Stomach (tissue), 7 donors: ENCODE data around the genes MCTP2 and ARRDC4.

GRCh38 chr15:93037241-93038100 lies 51.5 kb downstream of the RGMA start:
- PRO-cap: no peak
- RAMPAGE, long total RNA, 5 experiments: no peak in any of the 5 experiments
- RRBS: no CpG with 5 or more reads among the region's 21 CpGs

DNA sequence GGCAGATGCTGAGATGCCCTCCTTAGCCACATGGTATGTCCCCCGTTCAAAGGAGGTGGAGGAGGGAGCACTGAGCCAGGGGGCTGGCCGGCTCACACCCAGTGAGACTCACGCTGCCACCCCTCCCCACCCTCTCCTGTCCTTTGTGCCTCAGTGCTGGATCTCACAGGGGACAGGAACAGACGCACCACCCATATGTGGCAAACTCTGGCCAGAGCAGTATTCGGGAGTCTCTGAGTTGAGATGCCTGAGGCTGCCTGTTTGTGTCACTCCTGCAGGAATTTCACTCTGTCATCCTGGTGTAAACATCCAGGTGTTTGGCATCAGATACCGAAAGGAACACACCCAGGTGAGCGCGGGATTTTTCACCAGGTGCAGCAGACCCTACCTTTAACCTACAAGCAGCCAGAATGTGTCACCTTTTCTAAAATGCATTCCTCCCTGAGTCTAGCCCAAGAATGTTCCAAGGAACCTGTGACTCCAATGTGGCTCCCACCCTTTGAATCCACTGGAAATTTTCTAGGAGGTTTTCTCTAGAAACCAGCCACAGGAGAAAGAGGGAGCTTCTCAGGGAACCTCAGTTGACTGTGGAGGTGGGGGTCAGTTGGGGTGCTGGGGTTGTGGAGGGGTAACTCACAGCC lies 25.6 kb downstream of the RGMA start:
- PRO-cap: no peak
- RAMPAGE, long total RNA, 5 experiments: no peak in any of the 5 experiments
- RRBS: no CpG with 5 or more reads among the region's 8 CpGs

DNA sequence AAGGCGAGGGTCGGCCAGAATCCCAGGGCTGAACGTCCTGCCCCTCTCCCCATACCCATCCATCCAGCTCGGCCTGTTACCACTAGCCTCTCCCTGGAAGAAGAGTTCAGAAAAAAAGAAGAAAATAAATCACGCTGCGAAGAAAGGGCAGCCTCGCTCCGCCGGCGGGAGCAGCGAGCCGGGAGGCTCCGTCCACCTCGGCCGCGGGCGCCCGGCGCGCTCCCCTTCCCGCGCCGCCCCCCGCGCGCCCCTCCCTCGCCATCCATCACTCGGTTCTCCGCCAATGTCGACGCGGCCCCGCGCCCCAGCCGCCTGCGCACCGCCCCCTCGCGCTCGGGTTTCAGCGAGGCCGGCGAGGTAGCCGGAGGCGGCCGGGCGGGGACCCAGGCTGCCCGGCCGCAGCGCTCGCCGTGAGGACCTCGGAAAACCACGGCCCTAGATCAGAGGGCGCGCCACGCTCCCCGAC lies 16.0 kb downstream of the RGMA start:
- PRO-cap: bidirectional peak, plus-strand start at position 364 of the sequence, minus-strand start at position 205 of the sequence
- RAMPAGE, long total RNA, 5 experiments: start-site peak on the minus strand in 4 of 5 experiments, centred at positions 80 to 208 of the sequence, 16 to 177 reads per replicate
- RRBS: no CpG with 5 or more reads among the region's 58 CpGs

DNA sequence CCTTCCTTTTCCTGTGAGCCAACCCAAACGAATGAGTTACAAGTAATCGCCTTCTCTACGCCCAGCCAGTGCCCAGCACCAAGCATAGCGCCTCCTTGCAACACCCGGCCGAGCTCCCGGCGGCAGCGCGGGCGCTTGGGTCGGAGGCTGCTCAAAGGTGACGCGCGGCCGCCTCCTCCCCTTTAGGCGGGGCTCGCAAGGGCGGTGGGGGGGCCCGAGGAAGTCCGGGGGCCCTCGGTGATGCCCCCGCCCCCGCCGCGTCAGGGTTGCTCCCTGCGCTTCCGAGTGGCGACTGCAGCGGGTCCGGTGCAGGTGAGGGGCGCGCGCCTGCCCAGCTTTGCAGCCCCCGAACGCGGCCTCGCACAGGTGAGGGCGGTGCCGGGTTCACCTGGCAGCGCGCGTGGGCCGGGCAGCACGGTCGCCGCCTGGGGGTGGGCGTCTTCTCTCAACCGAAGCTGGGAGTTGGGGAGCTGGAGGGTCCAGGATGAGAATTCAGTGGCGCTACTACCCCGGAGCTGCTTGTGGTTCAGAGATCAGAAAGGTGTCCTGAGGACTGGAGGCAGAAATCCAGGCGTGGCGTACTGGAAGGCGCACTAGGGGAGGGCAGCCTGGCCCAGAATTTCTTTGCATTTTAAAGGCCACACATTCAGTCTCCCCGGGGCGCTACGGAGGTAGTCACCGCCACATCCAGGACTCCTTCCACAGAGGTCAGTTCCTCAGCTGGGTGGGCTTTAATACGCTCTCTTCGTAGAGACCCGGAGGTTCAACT lies at the start of gene MCTP2:
Gene MCTP2, plus strand, starts transcription at position 263 of the 769 bp plus-strand sequence.
- PRO-cap: bidirectional peak, plus-strand start at position 297 of the sequence, minus-strand start at position 115 of the sequence
- RAMPAGE, long total RNA, 5 experiments: start-site peak on the plus strand in 4 of 5 experiments, centred at positions 261 to 275 of the sequence, 45 to 345 reads per replicate
- RRBS: 2% methylated on average over 43 of the region's 61 CpGs

GRCh38 chr15:94255441-94255848 lies 24.1 kb downstream of the MCTP2 start:
- PRO-cap: no peak
- RAMPAGE, long total RNA, 5 experiments: start-site peak on the plus strand in 1 of 5 experiments, at chr15:94255555-94255611 at its widest, 5 reads per replicate
- RRBS: no CpG with 5 or more reads among the region's 5 CpGs

GRCh38 chr15:94406427-94407159 lies 175.2 kb downstream of the MCTP2 start:
- PRO-cap: no peak
- RAMPAGE, long total RNA, 5 experiments: start-site peak on the plus strand in 1 of 5 experiments, at chr15:94406356-94406605 at its widest, 19 reads per replicate
- RRBS: no CpG with 5 or more reads among the region's 2 CpGs

DNA sequence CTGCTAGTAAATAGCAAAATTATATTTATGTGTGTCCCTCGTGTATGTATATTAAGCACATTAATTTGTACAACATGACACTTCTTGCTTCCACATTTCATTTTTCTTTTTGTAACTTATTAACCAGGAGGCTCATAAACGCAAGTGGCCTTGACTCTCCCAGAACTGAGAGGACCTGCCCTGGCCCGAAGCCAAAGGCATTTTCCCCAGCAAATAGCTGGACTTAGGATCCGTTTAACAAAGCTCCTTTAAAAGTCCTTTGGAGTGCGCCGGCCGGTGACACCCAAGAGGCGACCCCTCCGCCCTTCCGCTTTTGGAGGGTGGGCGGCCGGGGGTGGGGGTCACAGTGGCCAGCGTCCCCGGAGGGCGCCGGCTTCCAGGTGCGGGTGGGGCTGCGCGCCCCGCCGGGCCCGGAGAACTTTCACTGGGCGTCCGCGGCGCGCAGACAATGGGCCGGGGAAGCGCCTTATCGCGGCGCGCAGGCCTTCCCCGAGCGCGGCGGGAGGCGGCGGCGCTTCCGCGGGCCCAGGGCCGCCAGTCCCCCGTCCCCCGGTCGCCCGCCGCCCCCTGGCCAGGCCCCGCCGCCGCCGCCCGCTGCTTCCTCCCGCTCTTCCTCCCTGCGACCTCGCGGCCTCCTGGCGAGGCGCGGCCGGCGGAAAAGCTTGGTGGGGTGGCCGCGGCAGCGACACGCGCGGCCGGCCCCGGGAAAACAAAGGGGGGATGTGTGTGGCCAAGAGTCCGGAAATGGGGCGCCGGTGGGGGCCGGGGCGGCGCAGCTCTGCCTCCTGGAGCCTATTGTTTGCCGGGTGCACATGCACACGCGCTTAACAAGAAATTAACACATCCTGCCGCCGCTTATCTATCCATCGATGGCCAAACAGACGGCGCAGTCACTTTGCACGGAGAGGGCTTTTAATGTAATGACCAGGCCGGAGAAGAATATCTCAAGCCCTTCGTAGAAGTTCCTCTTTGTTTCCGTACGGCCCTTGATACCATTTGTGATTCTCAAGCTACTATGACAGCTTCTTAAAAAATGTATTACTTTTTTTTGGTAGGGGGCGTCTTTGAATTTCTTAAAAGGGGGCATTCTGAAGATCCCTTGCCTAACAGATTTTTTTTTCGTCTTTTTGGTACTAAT lies 613.5 kb downstream of the MCTP2 start:
- PRO-cap: unidirectional peak, plus-strand start at position 251 of the sequence; bidirectional peak, plus-strand start at position 866 of the sequence, minus-strand start at position 627 of the sequence
- RAMPAGE, long total RNA, 5 experiments: no peak in any of the 5 experiments
- RRBS: 2% methylated on average over 55 of the region's 91 CpGs

DNA sequence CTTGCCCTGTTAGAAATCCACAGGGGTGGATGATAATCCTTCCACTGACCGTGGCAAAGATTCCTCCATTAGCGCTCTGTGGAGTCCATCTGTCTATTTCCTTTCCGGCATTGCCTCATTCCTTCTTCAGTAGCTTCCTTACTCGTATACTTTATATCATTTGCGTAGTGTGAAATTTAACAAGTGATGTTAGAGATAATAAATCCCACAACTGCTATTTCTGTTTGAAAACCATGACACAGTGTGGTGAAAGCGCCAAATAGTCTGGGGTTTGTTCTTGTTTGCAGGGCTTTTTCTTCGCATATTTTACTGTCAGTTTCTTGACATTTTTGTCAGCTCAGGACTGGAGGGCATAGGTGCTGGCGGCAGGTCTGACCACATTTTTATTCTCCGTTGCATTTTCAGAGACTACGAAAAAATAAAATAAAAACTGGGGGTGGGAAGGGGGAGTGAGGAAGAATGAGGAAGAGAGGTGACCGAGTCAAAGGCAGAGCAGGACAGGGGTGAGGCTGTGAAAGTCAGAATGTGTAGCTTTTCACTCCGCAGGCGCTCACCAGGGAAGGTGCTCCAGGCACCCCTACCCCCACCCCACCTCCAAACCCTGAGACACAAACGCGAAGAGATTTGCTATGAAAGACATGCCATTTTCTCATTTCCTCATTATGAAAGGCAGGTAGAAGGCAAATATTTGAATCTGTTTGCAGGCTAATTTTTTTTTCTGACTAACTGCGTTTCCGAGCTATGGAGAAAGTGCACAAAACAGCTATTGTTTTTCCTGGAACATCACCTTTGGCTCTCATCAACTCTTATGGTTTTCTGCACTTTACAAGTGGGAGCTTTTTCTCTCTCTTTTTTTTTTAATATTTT lies 965.0 kb downstream of the MCTP2 start:
- PRO-cap: no peak
- RAMPAGE, long total RNA, 5 experiments: no peak in any of the 5 experiments
- RRBS: 45% methylated on average over 2 of the region's 17 CpGs

GRCh38 chr15:95439957-95440516 lies 890.5 kb upstream of the NR2F2 start:
- PRO-cap: no peak
- RAMPAGE, long total RNA, 5 experiments: no peak in any of the 5 experiments
- RRBS: no CpG with 5 or more reads among the region's 3 CpGs

DNA sequence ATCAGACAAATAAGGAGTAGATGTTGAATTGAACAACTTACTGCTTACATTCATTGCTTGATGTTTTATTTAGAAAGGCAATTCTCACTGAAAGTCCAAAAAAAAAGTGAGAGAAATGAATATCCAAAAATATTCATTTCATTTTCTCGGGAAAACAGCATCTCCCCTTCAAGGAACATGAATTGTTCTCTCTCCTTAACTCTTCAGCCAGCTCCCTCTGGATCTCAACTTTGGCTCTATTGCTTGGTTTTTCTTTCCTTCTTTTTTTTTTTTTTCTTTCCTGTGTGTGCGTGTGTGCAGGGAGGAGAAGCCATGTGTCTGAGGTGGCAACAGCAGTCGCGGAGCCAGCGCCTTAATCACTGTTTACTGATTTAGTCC lies 835.7 kb upstream of the NR2F2 start:
- PRO-cap: no peak
- RAMPAGE, long total RNA, 5 experiments: no peak in any of the 5 experiments
- RRBS: no CpG with 5 or more reads among the region's 5 CpGs

GRCh38 chr15:96047380-96047846 lies 283.1 kb upstream of the NR2F2 start:
- PRO-cap: no peak
- RAMPAGE, long total RNA, 5 experiments: no peak in any of the 5 experiments
- RRBS: no CpG with 5 or more reads among the region's 11 CpGs

DNA sequence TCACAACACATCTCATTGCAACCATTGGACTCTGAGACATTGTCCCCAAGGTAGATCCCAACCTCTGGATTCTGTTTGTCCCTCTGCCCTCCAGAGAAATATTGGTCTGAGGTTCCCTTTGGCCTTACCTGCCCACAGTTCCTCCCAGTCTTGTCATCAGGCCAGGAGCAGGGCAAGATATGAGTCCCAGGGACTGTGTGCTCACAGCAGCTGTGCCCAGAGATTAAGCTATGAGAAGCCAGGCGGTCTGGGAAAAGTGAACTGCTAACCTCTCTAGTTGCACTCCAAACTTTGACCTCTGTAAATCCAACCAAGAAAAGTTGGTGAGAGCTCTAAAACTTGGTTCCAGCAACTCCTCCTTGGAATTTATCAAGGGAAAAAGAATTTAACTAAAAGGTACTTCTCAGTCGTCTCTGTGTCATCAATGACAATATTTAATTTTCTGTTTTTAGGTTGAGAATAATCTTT lies 168.1 kb upstream of the NR2F2 start:
- PRO-cap: bidirectional peak, plus-strand start at position 219 of the sequence, minus-strand start at position 225 of the sequence
- RAMPAGE, long total RNA, 5 experiments: no peak in any of the 5 experiments
- RRBS: no CpG with 5 or more reads among the region's 2 CpGs

DNA sequence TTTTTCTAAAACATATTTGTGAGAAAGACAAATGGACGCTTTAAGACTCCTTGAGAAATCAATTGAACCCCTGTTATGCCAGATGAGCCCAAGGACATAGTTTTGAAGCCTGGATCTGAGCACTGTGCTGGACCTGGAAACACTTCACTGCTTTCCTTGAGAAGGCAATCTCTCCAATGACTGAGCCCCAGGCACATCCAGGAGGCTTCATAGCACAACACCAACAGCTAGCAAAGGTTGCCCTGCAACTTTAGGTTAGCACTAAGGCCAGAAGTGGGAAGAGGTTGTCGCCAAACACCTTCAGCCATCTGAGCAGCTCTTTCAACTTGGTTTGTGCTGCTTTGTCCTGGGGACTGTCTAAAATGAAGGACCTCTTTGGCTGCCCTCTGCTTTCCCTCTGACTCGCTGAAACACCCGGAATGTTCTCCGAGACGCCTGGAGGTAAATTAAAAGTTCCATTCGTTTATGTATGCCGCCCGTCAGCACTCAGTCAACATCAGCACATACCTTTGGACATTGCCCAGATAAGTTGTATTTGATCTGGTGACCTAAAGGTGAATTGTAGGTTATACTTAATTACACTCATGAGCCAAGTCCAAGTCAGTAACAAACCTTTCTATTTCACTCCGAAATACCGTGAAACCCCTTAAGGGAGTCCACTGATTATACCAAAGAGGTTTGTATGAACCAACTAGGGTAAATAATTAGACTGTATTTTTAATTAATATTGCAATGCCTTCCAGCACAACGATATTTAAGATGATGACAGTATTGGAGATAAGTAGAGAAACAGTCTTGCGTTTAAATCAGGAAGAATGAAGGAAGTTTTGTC lies 121.2 kb upstream of the NR2F2 start:
- PRO-cap: unidirectional peak, minus-strand start at position 364 of the sequence; unidirectional peak, minus-strand start at position 399 of the sequence
- RAMPAGE, long total RNA, 5 experiments: no peak in any of the 5 experiments
- RRBS: no CpG with 5 or more reads among the region's 13 CpGs

DNA sequence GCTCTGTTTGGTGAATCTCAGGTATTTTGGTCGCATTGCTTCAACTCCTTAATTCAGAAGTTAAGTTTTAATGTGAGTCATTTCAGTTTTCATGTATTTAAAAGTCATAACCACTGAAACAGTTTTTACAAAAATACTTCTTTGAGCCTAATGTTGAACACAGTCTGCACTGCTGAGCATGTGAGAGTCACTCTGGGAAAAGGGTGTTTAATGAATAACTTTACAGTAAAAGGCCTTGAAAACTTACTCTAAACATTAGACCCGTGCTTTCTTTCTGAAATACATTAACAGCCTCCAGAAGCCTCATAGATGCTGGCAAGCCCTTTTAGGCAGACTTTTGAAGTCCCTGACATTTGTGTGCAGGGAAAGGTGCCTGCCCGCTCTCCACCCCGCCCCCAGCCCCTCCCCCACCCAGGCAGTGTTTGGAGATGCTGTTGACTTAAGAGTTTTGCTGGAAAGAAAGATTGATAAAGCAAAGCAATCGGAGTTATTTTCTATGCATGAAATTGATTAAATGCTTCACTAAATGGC lies 68.9 kb upstream of the NR2F2 start:
- PRO-cap: no peak
- RAMPAGE, long total RNA, 5 experiments: no peak in any of the 5 experiments
- RRBS: no CpG with 5 or more reads among the region's 5 CpGs

- PRO-cap: no peak
- RAMPAGE, long total RNA, 5 experiments: start-site peak on the minus strand in 2 of 5 experiments, at chr15:96285270-96285627 at its widest, 5 to 10 reads per replicate
- RRBS: no CpG with 5 or more reads among the region's 13 CpGs
Observed at GRCh38 chr15:96284852-96285622, 45.5 kb upstream of the NR2F2 start.

DNA sequence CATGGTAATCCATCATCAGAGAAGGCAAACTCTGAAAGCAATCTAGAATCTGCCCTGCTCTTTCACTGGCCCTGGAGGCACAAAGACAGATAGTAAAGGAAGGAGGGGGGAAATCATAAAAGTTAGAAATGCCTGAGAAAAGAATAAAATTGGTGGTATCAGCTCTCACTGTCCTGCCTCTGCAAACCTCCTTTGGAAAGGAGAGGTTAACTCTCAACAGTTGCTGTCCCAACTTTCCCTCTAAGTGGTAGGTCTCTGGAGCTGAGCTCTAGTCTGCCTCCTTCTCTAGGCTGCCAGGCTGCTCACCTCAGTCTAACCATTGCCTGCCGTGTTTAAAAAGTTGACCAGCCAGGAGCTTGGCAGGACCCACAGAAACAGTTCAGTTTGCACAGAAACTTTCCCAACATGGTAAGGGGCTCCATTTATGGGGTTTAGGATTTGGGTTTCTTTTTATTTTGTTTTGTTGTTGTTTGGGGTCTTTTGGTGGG lies 13.3 kb upstream of the NR2F2 start:
- PRO-cap: bidirectional peak, plus-strand start at position 271 of the sequence, minus-strand start at position 180 of the sequence
- RAMPAGE, long total RNA, 5 experiments: no peak in any of the 5 experiments
- RRBS: no CpG with 5 or more reads among the region's 1 CpG

DNA sequence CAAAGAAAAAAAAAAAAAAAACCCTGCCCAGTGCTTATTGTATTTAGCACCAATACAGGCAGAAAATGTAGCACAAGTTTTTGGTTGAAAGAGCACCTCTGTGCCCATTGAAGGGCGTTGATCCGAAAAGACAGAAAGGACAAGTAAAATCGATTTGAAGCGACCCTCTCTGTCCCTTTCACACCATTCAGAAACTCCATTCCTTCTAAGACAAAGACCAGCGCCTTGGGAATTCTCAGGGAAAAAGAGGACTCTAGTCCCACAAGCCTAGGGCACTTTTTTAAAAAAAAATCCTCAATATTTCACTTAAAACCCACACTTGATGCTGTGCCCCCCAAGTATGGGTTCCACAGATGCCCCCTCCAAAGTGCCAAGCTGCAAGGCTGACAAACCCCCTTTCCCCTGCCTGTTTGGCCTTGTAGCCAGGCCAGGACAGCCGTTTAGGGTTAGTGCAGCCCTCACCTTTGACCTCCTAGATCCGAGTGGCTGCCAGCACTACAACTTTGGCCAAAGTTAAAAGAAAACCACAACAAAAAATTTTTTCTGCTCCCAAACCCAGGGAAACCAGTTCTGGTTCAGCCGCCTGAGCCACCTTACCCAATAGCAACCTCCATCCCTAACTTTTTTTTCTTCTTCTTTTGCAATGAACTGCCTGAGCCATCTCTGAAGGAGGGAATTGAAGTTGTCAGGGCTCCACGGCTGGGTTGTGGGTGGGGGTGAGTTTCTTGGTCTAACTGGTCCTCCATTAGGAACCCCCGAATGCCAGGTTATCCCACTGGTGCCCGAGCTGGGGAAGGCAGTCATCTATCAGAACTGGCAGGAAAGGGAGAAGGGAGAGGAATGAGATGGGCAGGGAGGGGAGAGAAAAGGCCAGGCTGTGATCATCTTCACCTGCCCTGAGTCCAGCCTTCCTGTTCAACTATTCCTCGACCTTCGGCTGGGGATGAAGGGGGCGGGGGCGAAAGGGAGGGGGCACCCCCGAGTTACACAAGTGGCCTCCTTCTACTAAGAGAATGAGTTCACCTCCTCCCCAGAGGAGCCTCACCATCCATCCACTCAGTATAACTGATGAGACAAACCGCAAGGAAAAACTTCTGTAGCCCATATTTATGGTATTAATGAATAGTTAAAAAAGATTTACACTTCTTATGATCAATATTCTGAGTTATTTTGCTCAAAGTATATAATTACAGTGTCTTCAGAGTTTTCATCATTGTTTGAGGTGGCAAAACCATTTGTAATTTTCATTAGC lies 6.3 kb upstream of the NR2F2 start:
- PRO-cap: unidirectional peak, plus-strand start at position 675 of the sequence
- RAMPAGE, long total RNA, 5 experiments: no peak in any of the 5 experiments
- RRBS: no CpG with 5 or more reads among the region's 17 CpGs

DNA sequence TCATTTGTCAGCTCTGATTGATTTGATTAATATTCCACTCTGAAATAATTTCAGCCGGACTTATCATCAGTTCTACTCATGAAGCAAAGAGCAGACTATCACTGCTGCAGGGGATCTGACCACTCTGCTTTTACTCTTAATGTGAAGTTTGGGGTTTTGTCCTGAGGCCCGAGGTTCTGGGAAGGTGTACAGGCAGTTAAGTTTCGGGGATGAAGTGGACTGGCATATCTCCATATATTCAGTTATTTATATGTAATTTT lies 19.9 kb downstream of the NR2F2 start:
- PRO-cap: no peak
- RAMPAGE, long total RNA, 5 experiments: no peak in any of the 5 experiments
- RRBS: no CpG with 5 or more reads among the region's 3 CpGs

DNA sequence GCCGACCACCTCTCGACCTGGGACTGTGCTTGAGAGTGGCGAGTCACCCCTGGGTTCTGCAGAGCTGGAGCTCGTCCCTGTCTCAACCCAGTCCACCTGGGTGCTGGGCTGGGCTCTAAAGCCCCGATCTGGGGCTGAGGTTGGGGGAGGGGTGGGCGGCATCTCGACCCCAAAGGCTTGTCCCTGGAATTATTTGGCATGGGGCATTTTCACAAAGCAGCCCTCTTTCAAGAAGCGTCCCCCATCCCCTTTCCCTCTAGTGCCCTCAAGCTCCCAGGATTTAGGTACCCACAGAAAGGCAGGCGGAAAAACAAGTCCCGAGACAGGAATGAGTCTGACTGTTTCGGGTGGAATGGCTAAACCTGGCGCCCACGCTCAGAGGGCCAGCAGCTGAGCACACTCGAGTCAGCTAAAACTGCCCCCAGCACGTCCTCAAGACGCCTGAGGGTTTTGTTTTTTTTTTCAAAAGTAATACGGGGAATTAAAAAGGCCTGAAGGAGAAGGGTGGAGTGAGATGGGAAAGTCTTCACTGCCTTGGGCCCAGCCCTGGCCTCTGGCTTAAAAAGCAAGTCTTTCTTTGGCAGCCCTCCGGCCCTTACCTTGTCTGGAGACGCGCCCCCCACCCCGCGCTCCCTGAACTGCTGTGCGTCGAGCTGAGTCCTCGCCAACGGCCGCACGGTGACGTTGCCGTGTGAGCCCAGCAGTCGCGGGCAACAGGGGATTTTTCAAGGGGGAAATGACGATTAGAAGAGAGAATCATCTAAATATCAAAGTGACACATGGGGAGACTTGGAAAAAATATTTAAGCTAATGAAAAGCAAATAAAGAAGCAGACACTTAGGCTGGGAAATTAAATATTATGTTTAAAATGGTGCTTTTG lies 32.6 kb downstream of the NR2F2 start:
- PRO-cap: bidirectional peak, plus-strand start at position 337 of the sequence, minus-strand start at position 87 of the sequence
- RAMPAGE, long total RNA, 5 experiments: start-site peak on the plus strand in 1 of 5 experiments, centred at position 561 of the sequence, 19 reads per replicate
- RRBS: no CpG with 5 or more reads among the region's 33 CpGs

- PRO-cap: unidirectional peak, minus-strand start at chr15:97960204; unidirectional peak, plus-strand start at chr15:97960679; unidirectional peak, plus-strand start at chr15:97960710
- RAMPAGE, long total RNA, 5 experiments: start-site peak on the plus strand in 1 of 5 experiments, at chr15:97960783-97960835 at its widest, 6 reads per replicate
- RRBS: 2% methylated on average over 26 of the region's 78 CpGs
Observed at GRCh38 chr15:97960114-97961025, at the start of gene ARRDC4. Gene ARRDC4 (plus strand): TSS chr15:97960703.